ENCODE measurements around a stretch of chr6.

- PRO-cap, 5 experiments = no peak in any of the 5 experiments
- RAMPAGE, long total RNA, 2 experiments = no peak in any of the 2 experiments
- RRBS = no CpG with 5 or more reads among the region's 4 CpGs
Measured at GRCh38 chr6:69138830-69139632, 503.9 kb downstream of the ADGRB3 start.

- PRO-cap, 5 experiments = no peak in any of the 5 experiments
- RAMPAGE, long total RNA, 2 experiments = no peak in any of the 2 experiments
- RRBS = no CpG with 5 or more reads among the region's 4 CpGs
Measured at GRCh38 chr6:69881353-69881768, 15.0 kb downstream of the COL19A1 start.

DNA sequence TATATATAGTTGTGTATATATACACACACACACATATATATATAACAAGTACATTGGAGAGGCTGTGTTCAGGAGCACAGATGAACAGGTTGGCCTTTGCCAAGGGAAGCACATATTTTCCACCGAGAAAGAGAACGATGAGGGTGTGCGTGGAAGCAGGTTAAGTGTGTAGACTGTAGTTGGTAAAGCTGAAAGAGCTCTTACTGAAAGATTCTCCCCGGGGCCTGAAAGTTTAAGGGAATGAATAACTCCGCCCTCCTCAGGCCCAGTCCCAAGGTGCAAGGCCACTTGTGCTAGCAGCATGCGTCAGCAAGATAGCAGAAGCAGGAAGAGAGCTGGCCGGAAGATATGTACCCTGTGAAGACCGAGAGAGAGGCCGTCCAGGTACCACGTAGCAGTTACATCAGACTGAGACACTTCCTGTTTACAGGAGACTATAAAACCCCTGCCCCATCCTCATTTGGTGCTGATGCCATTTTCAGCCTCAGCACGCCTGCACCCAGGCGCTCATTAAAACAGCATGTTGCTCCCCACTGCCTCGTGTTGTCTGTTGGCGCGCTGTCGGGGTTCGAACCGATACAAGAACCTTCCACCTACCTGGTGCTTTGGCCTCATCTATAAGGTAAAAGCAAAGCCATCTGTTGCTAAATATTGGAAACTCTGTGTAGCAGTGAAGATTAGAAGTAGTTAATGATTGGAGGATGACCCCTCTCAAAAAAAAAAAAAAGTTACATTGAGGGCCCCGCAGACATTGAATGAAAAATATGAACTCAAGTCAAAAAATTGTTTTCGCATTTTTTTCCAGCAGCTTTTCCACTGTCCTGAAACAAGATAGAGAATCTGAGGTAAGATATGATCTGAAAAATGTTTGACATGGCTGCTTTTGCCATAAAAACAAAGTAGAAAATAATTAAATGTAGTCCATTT is 18.6 kb upstream of the FAM135A start:
- PRO-cap, 5 experiments = no peak in any of the 5 experiments
- RAMPAGE, long total RNA, 2 experiments = no peak in any of the 2 experiments
- RRBS = no CpG with 5 or more reads among the region's 20 CpGs

- PRO-cap, 5 experiments = peak in 5 of 5 experiments; most common plus-strand start chr6:70413295 (in 4); most common minus-strand start chr6:70413190 (in 4)
- RAMPAGE, long total RNA, 2 experiments = no peak in any of the 2 experiments
- RRBS = 1% methylated on average over 3 of the region's 22 CpGs
Measured at GRCh38 chr6:70413014-70413368, 317 bp upstream of the FAM135A start.

DNA sequence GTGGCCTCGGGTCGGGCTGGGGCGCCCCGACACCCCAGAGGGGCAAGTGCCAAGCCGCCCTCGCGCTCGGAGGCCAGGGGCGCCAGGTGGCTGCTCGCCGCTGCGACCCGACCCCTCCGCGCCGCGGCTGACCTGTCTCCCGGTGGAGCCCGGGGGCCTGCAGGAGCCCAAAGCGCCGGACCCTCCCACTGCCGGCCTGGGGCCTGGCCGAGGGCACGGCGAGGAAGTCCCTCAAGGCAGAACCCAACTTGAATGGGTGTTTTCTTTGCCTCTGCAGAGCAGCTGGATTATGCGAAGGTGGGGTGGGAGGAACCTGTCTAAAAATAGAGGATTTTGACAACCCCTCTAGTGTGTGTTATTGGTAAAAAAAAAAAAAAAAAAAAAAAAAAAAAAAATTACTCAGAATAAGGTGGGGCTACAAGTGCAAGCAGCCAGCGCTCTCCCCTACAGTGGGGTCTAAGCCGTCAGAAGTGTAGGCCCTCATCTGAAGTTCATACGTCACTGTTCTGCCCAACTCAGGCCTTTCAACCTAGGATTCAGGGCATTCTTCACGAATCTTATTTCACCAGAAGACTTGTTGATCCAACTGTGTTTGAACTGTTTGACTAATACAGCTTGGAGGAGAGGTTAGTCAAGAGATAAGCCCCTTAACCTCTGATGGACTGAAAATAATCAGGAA is 714 bp downstream of the OGFRL1 start:
- PRO-cap, 5 experiments = no peak in any of the 5 experiments
- RAMPAGE, long total RNA, 2 experiments = no peak in any of the 2 experiments
- RRBS = no CpG with 5 or more reads among the region's 30 CpGs

- PRO-cap, 5 experiments = no peak in any of the 5 experiments
- RAMPAGE, long total RNA, 2 experiments = no peak in any of the 2 experiments
- RRBS = no CpG with 5 or more reads among the region's 4 CpGs
Measured at GRCh38 chr6:71324202-71324556, 35.6 kb downstream of the OGFRL1 start.

DNA sequence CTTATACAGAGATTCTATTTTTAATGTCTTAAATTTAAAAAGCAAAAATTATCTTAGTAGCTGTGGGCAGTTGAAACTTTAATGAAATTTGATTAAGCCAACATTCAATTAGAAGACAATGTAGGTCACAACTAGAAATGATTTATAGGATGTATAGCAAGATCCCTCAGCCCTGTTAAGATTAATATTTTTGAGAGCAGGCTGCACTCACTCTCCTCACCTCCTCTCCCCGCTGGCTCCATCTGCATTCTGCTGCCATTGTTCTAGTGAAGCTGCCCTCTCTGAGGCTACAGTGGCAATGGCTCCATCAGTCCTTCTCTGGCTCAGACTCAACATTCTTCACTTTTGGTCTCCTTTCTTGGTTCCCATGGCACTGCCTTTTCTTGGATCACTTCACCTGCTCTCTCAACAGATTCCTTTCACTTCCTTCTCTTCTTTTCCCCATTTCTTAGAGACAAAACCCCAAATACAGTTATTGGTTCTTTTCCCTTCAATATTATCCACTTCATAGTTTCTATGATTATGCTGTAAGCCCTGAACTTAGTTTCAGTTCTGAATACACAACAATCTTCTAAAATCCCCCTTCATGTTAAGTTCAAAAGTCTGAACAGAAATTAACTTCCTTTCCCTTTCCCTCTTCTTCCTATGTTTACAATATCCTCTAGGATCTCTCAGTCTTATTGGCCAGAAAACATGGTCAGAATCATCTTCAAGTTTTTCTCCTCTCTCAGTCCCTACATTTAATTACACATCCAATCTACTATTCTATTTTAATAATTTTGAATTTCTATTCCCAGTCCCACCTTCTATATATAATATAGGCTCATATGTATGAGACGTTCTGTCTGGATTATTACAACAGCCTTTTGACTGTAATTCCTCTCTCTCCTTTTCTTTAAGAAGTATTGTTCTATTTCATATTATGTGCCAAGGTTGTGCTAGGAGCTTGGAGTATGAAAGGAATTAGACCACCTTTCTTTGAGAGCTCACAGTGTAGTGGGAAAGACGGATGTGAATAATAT is 57.7 kb downstream of the OGFRL1 start:
- PRO-cap, 5 experiments = no peak in any of the 5 experiments
- RAMPAGE, long total RNA, 2 experiments = no peak in any of the 2 experiments
- RRBS = no CpG with 5 or more reads among the region's 3 CpGs

DNA sequence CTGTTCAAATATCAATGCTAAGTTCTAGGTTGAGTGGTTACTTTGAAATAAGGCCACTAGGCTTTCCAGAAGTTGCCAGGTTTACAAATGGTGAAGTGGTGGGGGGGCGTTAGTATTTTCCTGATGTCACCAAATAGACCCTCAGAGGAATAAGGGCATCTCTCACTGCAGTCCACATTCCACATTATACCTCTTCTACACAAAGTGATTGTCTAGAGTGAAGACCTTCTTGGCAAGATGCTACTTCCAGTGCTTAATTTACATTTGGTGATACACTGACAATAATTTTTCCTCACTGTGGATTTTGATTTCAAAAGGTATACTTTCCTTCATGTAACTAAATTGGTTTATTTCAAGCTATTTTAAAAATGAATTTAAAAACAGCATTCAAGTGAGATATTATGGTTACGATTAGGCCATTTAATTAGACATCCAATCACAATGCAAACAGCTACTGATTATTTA is 129.3 kb downstream of the OGFRL1 start:
- PRO-cap, 5 experiments = no peak in any of the 5 experiments
- RAMPAGE, long total RNA, 2 experiments = no peak in any of the 2 experiments
- RRBS = no CpG with 5 or more reads among the region's 2 CpGs

GRCh38 chr6:71420040-71421223 is 131.8 kb downstream of the OGFRL1 start:
- PRO-cap, 5 experiments = peak in 5 of 5 experiments; most common plus-strand start chr6:71420245 (in 4); most common minus-strand start chr6:71420829 (in 5)
- RAMPAGE, long total RNA, 2 experiments = no peak in any of the 2 experiments
- RRBS = 4% methylated on average over 50 of the region's 141 CpGs

- PRO-cap, 5 experiments = no peak in any of the 5 experiments
- RAMPAGE, long total RNA, 2 experiments = no peak in any of the 2 experiments
- RRBS = no CpG with 5 or more reads among the region's 7 CpGs
Measured at GRCh38 chr6:71469037-71469800, 180.6 kb downstream of the OGFRL1 start.

GRCh38 chr6:72051242-72051441 is 164.8 kb downstream of the RIMS1 start:
- PRO-cap, 5 experiments = no peak in any of the 5 experiments
- RAMPAGE, long total RNA, 2 experiments = no peak in any of the 2 experiments
- RRBS = no CpG with 5 or more reads among the region's 1 CpG

GRCh38 chr6:72217967-72218479 is 331.7 kb downstream of the RIMS1 start:
- PRO-cap, 5 experiments = no peak in any of the 5 experiments
- RAMPAGE, long total RNA, 2 experiments = no peak in any of the 2 experiments
- RRBS = no CpG with 5 or more reads among the region's 3 CpGs

DNA sequence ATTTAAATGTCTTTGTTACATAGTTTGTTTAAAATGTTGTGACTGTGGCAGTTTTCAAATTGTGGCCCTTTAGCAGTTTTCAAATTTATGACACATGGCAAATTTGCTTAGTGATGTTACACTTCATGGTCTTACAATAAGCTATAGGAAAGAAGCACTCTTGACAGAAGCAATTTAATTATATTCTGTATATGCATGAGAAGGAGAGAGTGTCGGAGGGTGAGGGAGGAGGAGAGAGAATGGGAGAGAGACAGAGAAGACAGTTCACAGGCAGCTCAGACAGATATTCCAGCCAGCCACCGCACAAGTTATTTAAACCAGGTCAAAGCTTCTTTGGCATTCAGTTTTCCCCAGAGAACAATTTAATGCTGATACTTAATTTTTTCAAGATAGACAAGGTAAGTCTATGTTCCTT is 255.4 kb upstream of the KCNQ5 start:
- PRO-cap, 5 experiments = no peak in any of the 5 experiments
- RAMPAGE, long total RNA, 2 experiments = no peak in any of the 2 experiments
- RRBS = no CpG with 5 or more reads among the region's 2 CpGs

- PRO-cap, 5 experiments = no peak in any of the 5 experiments
- RAMPAGE, long total RNA, 2 experiments = no peak in any of the 2 experiments
- RRBS = no CpG with 5 or more reads among the region's 1 CpG
Measured at GRCh38 chr6:72648298-72648646, 26.4 kb downstream of the KCNQ5 start.

- PRO-cap, 5 experiments = no peak in any of the 5 experiments
- RAMPAGE, long total RNA, 2 experiments = no peak in any of the 2 experiments
- RRBS = no CpG with 5 or more reads among the region's 7 CpGs
Measured at GRCh38 chr6:73513943-73514222, 6.9 kb downstream of the EEF1A1 start.

DNA sequence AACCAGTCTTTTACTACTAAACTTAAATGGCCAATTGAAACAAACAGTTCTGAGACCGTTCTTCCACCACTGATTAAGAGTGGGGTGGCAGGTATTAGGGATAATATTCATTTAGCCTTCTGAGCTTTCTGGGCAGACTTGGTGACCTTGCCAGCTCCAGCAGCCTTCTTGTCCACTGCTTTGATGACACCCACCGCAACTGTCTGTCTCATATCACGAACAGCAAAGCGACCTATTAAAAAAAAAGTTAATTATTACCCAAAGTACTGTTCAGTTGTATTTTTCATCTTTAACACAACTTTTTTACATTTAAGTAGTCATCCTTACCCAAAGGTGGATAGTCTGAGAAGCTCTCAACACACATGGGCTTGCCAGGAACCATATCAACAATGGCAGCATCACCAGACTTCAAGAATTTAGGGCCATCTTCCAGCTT is 3.1 kb downstream of the EEF1A1 start:
- PRO-cap, 5 experiments = no peak in any of the 5 experiments
- RAMPAGE, long total RNA, 2 experiments = no peak in any of the 2 experiments
- RRBS = no CpG with 5 or more reads among the region's 4 CpGs

- PRO-cap, 5 experiments = peak in 5 of 5 experiments; most common plus-strand start chr6:73580468 (in 5); most common minus-strand start chr6:73580417 (in 1)
- RAMPAGE, long total RNA, 2 experiments = no peak in any of the 2 experiments
- RRBS = 10% methylated on average over 7 of the region's 24 CpGs
Measured at GRCh38 chr6:73579872-73581085, 59.4 kb upstream of the EEF1A1 start.

- PRO-cap, 5 experiments = peak in 1 of 5 experiments; most common plus-strand start chr6:73713972 (in 1)
- RAMPAGE, long total RNA, 2 experiments = no peak in any of the 2 experiments
- RRBS = no CpG with 5 or more reads among the region's 13 CpGs
Measured at GRCh38 chr6:73713478-73714470, 17.8 kb downstream of the CD109 start.

DNA sequence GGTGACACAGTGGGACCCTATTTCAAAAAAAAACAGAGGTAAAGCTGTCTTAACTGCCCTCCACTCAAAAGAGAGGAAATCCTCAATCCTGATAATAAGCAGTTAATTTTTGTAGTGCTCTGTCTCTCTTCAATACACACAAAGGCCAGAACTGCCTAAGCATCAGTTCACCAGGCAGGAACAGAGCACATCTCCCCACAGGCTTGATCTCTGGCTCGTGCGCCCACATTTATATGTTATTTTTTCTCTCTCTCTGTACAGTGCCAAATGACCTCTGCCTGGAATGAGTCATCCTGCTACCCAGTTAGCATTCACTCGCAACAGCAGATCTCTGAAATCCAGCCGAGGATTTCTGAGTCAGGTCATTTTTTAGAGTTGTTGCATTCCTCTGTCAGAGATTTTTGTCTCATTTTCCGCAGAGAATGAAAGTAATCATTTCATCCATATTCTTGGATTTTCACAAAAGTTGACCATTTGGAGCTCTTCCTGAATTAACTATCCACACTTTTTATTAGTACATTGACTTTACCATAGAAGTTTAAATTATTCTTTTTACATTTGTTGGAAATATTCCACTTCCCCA is 107.1 kb downstream of the COL12A1 start:
- PRO-cap, 5 experiments = no peak in any of the 5 experiments
- RAMPAGE, long total RNA, 2 experiments = no peak in any of the 2 experiments
- RRBS = no CpG with 5 or more reads among the region's 5 CpGs

DNA sequence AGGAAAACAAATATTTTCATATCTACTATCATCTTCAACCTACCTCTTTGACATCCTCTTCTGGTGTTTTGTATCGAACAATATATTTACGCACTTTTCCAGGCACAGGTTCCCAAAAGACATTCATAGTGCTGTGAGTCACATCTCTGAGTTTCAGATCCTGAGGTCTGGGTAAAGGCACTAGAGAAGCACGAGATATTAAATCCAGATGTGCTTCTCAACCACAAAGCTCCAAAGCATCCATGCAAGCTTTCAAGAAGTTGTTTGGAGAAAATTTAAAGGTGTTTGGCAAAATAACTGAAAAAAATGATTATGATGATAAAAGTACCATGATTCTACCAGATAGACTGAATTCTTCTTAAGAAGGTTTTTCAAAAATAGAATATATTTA is 62.6 kb downstream of the COL12A1 start:
- PRO-cap, 5 experiments = no peak in any of the 5 experiments
- RAMPAGE, long total RNA, 2 experiments = no peak in any of the 2 experiments
- RRBS = no CpG with 5 or more reads among the region's 3 CpGs

All from liver (tissue), 9 donors.